Subcutaneous preadipocyte (primary cell): Measurements from ENCODE around the genes ZNF638 and EMX1.

DNA sequence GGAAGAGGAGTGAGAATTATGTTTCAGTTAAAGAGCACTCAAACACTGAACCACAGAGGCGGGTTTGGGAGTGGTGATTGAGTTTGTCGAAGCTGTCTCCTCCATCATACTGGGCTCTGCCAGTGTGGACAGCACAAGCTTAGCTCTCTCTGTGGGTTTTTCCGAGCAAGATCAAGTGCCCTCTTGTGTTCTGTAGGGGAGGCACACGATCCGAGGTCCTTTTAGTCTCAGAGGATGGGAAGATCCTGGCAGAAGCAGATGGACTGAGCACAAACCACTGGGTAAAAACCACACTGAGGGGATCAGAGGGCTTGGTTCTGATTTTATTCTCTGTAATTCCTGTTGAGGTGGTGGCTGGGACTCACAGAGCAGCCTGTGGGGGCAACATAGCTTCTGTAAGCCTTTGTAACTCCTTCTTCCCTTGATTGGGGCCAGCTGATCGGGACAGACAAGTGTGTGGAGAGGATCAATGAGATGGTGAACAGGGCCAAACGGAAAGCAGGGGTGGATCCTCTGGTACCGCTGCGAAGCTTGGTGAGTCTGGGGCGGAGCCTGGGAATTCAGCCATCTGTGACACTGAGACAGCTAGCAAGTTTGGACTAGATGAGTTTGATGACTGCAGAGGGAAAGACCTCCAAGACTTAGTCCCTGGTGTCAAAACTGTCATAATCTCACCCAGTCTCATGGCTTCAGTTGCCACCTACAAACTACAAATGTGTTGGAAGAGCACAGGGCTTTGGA lies 2.0 kb downstream of the NAGK start:
- CAGE, long polyA plus RNA: no peak

DNA sequence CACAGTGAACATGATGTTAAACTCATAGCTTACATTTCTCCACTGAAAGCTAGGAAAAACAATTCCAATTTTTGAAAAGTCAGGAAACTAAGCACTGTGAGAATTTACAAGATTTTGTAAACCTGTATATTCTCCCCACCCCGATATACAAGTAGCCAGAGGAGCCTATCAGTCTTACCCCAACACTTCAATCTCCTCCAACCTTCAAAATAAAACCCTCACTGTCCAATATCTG lies 1.6 kb downstream of the PAIP2B start:
- CAGE, long polyA plus RNA: no peak

GRCh38 chr2:71226131-71226764 lies 655 bp downstream of the PAIP2B start:
- CAGE, long polyA plus RNA: no peak

- CAGE, long polyA plus RNA: no peak
Measured at GRCh38 chr2:71277413-71278292, 50.8 kb upstream of the PAIP2B start.

- CAGE, long polyA plus RNA: no peak
Measured at GRCh38 chr2:71331425-71332643, at the start of gene ZNF638. Gene ZNF638 (plus strand): TSS chr2:71331782.

DNA sequence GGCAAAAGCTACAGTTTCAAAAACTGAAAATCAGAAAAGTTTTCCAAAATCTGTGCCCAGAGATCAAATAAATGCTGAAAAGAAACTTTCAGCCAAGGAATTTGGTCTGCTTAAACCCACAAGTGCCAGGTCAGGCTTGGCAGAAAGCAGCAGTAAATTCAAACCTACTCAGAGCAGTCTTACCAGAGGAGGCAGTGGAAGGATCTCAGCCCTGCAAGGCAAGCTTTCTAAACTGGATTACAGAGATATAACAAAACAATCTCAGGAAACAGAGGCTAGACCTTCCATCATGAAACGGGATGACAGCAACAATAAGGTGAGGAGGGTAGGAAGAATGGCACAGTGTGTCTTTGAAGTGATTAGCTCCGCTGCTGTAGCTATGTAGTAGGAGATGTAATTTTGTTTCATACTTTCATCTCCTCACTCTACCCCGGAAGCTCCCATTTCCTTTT lies 42.8 kb upstream of the DYSF start:
- CAGE, long polyA plus RNA: no peak

DNA sequence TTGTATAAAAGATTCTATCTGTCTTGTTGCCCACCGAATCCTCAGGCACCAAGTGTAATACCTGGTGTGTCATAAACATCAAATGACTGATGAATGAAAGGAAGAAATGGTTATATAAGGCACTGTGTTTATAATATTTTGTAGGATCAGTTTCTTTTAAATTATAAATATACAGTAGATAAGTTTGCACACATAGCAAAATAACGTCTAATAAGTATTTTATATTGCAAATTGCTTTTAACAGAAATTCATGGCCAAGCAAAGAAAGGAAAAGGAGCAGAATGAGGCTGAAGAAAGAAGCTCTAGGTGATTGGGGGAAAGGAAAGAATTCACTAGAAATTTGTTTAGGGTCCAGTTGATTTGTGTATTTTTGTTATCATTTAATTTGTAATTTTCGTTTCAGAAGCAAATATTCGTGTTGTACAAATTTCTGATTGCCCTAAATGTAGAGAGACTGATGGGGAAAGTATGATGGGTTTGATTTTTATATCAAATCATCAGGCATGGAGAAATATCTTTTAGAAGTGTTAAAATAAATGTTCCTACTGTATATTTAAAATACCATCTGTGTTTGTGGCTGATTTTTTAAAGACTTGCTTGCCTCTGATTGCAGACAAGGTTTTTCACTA lies 31.9 kb upstream of the DYSF start:
- CAGE, long polyA plus RNA: no peak

- CAGE, long polyA plus RNA: no peak
Measured at GRCh38 chr2:71469388-71469785, 2.9 kb downstream of the DYSF start.

- CAGE, long polyA plus RNA: no peak
Measured at GRCh38 chr2:71480482-71481169, 14.1 kb downstream of the DYSF start.

- CAGE, long polyA plus RNA: no peak
Measured at GRCh38 chr2:71500193-71501042, 33.9 kb downstream of the DYSF start.

DNA sequence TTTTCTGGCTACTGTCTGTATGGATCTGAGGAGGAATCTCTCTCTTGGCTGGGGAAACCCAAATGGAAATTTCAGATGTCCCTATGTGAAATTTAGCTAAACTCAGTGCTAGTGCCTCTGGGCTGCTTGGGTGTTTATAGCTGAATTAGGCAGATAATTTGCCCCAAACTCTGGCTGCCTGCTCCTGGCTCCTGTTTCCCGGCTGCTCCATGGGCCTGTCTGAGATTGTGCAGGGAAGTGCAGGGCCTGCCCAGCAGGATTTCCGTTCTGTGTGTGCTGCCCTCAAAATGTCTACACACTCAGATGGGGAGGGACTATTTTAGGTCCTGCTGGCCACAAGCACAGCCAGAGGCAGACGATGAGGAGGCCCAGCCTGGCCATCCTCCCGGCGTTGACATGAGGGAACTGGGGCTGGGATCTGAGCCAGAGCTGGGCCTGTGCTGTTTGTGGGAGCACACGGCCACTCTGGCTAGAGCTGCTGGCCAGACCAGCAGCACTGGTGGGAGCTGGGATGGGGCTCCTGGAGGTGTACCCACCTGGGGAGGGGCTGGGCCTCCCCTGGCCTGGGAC lies 148.4 kb downstream of the DYSF start:
- CAGE, long polyA plus RNA: no peak

- CAGE, long polyA plus RNA: no peak
Measured at GRCh38 chr2:71751671-71752036, 285.2 kb downstream of the DYSF start.

DNA sequence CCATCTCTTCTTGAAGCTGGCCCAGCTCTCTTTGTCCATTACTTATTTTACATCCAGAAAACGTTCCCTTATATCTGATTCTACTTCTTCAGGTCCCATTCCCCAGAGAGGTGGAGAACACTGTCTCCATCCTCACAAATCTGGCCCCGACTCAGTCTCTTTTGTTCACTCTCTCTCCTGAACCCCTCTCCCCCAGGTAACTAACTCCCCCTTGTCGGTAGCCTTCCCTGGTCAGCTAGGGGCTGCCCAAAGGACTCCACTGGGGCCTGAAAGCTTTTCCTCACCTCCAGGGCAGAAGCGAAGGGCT lies 249.5 kb downstream of the CYP26B1 start:
- CAGE, long polyA plus RNA: no peak

DNA sequence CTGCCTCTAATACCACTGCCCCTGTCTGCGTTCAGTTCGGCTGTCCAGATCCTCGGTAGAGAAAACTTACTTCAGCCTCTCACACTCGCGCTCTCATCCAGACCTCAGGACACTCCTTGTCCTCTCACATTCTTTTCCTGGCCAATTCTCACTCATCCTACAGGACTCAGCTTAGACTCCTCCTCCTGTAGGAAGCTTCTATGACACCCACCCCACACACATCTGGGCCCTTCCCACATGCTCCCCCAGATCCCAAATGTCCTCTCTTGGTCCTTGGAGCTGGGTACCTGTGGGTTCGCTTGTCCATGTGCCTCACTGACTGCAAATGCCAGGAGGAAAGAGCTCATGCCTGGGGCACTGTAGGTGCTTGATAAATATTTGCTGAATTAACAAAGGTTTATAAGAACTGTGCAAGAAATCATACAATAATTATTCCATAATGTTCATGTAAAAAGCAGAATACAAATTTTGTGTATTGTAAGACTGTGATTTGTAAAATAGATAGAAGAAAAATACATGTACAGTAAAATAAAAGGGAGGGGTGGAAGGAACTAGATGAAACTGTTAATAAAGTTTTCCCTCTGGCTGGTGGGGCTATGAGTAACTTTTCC lies 182.7 kb downstream of the CYP26B1 start:
- CAGE, long polyA plus RNA: no peak

DNA sequence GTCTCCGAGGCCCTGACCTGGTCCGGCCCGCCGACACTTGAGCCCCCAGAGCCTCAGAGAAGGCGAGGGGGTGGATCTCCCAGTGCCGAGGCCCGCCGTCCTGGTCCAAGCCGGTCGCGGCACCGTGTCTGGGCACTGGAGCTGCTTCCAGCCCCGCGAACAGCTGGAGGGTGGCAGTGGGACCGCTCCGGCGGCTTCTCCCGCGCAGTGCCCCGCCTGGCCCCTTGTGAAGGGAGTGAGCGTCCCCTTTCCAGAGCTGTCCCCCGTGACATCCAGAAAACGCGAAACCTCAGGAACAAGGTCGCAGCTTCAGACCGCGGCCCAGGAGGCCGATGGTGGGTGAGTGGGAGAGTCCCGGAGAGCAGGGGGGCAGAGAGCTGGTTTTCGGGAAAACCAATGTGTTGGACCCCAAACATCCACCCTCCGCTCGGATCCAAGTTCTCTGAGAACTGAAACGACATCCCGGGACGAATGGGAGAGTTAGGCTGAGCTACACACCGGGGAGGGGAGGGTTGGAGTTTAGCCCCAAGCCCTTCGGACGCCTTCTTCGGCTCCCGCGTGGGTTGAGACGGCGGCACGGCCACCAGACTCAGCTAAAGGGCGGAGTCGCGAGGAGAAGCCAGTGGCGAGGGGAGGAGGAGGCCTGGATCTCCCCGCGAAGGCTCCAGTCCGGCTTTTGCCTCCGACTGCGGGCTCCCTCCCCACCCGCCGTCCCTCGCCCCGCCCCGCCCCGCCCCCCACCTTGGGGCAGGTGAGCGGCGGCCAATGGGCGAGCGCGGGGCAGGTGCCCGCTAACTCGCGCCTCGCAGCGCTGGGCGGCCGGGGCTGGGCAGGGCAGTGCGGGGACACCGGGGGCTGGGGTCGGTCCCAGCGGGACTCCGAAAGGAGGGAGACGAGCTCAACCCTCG lies at the start of gene EMX1:
Gene EMX1 (plus strand): TSS at position 794 of the 908 bp plus-strand sequence.
- CAGE, long polyA plus RNA: no peak

- CAGE, long polyA plus RNA: no peak
Measured at GRCh38 chr2:73000947-73001521, 70.5 kb downstream of the SFXN5 start.

DNA sequence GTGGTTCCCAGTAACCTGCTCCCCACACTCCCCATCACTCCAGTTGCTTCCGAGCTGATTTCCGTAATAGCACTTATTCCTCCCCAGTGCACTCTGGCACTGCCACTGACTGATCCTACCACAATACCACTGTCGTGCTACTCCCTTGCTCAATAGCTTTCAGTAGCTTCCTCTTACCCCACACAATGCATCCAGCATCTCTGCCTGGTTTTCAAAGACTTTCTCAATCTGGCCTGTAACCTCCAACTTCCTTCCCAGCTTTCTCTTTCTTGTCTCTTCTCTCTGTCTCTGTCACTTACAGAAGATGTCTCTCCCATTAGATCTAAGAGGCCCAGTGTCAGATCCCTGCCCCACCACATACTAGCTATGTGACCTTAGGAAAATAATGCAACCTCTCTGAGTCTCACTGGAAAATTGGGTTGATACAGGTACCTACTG lies 36.8 kb downstream of the SFXN5 start:
- CAGE, long polyA plus RNA: no peak

DNA sequence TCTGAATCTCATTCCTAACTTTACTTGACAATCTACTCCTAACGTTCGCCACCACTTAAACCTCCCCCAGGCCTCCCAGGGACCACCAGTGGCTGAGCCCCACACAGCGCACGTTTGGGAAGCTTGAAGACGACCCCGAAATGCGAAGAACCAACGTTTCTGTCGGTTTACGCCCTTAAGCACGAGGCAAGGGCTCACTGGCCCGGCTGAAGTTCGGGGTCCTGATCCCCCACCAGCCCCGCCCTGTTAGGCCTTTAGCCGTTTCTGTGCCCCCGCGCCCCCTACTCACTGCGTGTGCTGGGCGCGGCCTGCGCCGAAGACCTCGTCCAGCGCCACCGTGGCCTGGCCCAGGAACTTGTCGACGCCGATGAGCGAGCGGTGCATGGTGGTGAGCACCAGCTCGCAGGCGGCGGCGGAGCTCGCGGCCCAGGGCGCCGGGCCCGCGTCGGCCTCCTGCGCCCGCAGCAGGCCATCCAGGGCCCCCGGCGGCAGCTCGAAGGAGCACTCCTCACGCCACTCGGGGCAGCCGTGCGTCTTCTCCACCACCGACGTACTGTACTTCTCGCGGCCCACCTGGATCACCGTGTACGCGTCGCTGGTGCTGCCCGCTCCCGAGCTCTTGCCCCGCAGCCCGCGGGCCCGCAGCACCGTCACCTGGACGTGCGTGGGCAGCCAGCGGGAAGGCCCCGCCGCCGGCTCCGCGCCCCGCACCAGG lies 533 bp downstream of the RAB11FIP5 start:
- CAGE, long polyA plus RNA: no peak

DNA sequence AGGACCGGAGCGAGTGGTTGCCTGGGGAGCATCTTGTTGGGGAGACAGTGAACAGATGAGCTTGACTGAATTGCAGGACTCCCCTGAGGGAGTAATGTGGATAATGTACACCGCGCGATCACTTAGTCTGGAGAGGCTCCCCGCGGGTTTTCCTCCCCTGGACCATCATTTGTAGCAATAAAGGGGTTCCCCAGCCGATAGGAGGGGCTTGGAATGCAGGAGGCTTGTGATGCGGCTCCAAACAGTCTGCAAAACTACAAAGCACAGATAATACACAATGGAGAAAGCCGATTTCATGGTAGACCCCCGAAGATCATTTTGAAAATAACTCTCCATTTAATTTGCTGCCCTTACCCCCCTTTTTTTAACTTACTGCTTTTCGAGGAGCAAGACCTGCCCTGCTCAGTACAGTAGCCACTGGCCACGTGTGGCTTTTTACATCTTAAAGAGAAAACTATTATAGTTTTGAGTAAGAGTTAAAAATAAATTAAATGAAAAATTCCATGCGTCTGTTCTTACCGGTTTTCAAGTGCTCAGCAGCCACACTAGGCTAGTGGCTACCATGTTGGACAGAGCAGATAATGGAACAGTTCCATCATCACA lies 987 bp downstream of the ALMS1 start:
- CAGE, long polyA plus RNA: no peak

GRCh38 chr2:73894740-73895824 lies 2.3 kb downstream of the ACTG2 start:
- CAGE, long polyA plus RNA: no peak